ENCODE results near the gene CCDC171.

- RRBS: no CpG with 5 or more reads among the region's 5 CpGs
These were observed 228.4 kb downstream of the KDM4C start for GRCh38 chr9:6986072-6986661.

DNA sequence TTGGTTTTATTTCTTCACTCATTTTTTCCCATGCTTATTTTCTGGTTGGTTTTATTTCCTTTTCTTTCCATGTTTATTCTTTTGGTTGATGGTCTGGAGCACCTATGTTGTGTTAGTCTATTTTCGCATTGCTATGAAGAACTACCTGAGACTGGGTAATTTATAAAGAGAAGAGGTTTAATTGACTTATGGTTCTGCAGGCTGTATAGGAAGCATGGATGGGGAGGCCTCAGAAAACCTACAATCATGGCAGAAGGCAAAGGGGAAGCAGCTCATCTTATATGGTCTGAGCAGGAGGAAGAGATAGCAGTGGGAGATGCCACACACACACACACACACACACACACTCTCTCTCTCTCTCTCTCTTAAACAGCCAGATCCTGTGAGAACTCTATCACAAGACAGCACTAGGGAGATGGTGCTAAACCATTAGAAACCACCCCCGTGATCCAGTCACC is 364.2 kb downstream of the KDM4C start:
- RRBS: no CpG with 5 or more reads among the region's 2 CpGs

DNA sequence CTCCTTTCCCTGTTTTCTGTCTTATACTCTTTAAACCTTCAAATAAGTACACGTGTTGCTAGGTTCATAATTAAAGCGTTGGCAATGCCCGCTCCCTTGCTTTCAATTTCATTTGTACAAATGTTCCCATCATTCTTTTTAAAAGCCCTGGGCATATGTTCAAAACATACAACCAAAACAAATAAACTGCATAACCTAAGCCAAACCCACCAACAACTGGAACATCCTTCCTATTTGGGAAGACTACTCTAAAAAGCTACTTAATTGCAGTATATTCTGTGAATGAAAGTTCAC is 1071.4 kb upstream of the DMAC1 start:
- RRBS: no CpG with 5 or more reads among the region's 3 CpGs

DNA sequence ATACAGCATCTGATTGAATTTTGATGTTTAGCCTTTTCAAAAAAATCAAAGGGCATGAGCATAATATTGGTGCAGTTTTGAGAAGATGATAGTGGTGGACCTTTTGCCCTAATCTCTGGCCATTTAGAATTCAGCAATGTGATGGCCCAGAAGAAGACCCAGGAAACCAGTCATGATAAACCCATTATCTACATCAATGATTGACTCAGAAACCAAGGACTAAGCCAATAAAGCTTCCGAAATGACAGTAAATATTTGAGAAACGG is 1158.7 kb upstream of the DMAC1 start:
- RRBS: no CpG with 5 or more reads among the region's 2 CpGs

DNA sequence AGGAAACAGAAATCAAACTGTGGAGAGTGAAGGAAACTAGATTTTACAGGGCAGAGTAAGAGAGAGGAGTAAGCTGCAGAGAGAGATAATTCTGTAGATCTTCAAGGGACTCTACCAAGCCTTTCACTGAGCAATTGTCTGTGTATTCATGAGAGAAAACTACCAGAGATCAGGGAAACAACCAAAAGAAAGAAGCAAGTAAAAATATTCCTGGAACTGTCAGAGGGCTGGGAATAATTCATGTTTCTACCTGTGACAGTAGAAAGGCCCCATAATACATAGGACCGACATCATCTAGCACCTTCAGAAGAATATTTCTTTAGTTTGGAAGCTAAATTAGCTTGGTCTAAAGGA is 1084.7 kb downstream of the PTPRD start:
- RRBS: no CpG with 5 or more reads among the region's 1 CpG

DNA sequence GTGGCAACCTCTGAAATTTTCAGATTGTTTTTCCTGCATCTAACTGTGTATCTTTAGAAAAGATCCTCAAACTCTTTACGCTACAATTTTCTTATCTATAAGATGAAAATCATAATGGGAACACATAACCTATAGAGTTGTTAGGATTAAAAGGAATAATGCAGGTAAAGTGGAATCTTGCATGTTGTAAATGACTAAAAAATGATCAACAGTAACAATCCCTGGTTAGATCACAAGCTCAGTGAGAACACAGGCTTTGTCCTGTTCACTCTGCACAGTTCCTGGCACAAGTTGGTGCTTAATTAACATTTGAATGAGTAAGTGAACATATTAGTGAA is 159.6 kb downstream of the LURAP1L start:
- RRBS: no CpG with 5 or more reads among the region's 1 CpG

DNA sequence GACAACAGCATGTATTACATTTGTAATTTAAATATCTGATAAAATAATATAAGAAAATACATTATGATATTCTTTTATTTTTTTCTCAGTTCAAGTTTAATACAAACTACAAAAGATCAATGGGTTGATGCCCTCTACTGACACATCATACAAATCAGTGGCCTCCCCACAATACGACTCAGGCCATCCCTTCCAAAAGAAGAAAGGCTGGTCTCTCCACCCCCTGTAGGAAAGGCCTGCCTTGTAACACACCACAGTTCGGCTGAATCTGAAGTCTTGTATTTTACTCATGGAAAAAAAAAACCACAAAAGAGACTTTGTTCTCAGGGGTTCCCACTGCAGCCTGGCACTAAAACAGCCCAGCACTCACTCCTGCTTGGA is 197.6 kb downstream of the LURAP1L start:
- RRBS: no CpG with 5 or more reads among the region's 2 CpGs

GRCh38 chr9:13111915-13112172 is 167.6 kb downstream of the MPDZ start:
- RRBS: no CpG with 5 or more reads among the region's 2 CpGs

DNA sequence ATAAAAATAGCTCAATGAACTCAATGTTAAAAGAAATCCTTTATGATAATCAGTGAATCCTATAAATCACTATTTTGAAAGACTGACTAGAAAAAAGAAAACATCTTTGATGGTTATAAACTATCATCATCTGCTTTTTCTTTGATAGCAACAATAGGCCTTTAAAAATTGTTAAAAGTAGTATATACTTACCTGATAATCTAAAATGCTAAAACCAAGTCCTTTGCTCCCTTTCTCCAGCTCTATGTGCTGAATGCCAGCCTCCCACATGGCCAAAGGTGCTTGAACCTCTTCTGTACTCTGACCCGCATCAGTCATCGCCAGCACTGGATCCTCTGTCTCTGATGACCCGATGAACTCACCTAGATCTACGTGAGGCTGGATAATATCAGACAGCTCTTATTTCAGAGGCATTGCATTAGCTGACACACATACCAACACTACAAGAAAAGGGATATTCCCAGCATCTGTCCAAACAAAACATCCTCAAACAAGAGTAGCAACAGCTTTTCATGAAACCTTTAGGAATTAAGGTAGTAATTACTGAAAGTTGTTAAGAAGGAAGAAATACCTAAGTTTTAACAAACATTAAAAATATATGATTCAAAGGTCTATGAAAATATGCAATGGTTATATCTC is 89.5 kb downstream of the MPDZ start:
- RRBS: no CpG with 5 or more reads among the region's 4 CpGs

GRCh38 chr9:13527594-13527970 is 248.1 kb upstream of the MPDZ start:
- RRBS: no CpG with 5 or more reads among the region's 3 CpGs

DNA sequence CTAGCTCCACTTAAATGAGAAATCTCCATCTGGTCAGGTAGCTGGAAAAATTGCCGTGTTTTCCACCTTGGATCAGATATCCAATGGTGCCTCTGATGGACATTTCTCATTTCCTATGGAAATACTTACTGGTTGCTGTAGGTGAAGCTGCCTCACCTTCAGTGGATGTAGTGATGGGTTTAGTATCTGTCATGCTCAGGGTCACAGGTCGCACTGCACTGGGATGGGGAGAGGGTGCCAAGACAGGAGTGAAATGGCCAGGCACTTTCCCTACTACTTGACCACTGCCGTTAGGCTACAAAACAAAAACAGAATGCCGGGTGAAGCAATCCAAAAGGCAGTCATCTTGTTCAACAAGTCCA is 197.9 kb downstream of the NFIB start:
- RRBS: no CpG with 5 or more reads among the region's 4 CpGs

DNA sequence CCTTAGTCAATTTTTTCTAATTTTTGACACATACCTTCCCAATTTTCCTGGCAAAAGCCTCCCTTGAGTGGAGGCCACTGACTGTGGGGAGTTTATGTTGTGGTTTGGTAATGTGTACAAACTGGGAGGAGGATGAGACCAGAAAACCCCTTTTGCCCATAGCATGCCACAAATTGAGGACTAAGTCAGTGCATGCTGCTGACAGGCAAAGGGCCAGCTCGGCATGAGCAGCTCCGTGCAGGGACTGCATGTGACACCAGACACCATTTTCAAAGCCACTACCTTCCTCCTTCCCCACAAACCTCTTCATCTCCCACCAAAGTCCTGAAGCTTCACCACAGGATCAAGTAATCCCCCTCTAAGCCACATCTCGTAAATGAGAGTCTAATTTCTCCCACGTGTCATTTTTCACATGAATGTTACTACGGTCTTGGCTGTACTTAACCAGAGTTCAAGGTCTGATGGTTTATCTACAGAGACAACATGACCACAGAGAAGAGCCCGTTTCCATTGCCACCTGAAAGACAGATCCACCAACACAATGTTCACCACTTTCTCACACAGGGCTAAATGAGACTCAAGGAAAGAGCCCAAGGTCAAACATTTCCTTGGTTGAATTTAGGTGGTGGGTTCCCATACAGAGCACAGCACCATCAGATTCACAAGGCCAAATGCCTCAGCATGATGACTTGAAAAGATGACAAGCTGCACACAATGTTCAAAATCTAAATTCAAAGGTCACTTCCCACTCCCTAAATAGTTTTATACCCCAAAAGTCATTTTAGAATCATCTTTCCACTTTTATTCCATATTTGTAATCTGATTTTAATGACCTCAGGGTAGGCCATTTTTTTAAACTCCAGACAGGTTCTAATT is 106.4 kb downstream of the NFIB start:
- RRBS: no CpG with 5 or more reads among the region's 6 CpGs

- RRBS: no CpG with 5 or more reads among the region's 6 CpGs
These were observed 5.3 kb downstream of the NFIB start for GRCh38 chr9:14308587-14309159.

GRCh38 chr9:14343710-14344731 is 30.1 kb upstream of the NFIB start:
- RRBS: no CpG with 5 or more reads among the region's 11 CpGs

DNA sequence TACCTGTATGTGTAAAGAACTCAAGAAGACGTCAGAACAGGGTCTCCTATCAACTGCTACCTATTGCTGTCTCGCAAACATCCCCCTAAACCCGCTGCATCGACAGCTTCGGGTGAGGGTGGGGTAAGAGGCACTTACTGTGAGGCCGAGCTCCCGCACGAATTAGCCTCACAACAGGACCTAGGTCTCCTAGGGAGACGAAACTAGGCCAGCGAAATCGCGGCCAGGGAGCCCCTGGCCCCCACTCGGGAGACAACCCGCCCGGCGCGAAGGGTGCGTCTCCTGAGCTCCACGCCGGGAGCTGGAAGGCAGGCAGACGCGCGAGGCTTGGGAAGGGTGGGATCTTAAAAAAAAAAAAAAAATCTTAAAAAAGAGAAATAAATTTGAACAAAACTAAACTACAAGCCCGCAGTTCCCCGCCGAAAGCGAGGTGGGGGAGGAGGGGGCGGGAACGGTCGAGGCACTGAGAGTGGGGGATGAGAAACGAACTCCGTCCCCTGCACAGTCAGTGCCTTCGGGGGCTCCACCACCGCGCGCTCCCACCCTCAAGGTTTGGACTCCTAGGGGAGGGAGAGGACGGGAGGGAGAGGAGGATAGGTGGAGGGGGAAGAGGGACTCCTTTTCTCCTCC is 33.0 kb upstream of the NFIB start:
- RRBS: no CpG with 5 or more reads among the region's 37 CpGs

- RRBS: no CpG with 5 or more reads among the region's 5 CpGs
These were observed 44.7 kb downstream of the ZDHHC21 start for GRCh38 chr9:14648459-14648978.

GRCh38 chr9:15305648-15306797 is 993 bp downstream of the TTC39B start:
- RRBS: 10% methylated on average over 10 of the region's 42 CpGs

DNA sequence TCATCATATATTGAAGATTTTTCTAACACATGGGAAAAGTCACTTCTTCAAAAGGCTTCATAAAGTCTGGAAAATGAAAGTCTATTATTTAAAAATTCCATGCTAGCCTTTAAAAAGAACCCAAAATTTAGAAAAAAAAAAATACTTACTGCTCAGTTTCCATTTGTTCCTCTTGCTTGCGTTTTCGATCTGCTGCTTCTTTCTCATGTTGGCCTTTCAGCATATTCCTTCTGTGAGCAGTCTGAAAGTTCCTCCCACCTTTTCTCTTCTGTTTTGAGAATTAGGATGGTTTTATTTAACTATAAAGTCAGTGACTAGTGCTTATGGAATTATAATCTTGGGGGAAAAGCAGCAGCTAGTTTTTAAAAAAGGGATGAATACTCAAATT is 38.3 kb downstream of the PSIP1 start:
- RRBS: no CpG with 5 or more reads among the region's 2 CpGs

DNA sequence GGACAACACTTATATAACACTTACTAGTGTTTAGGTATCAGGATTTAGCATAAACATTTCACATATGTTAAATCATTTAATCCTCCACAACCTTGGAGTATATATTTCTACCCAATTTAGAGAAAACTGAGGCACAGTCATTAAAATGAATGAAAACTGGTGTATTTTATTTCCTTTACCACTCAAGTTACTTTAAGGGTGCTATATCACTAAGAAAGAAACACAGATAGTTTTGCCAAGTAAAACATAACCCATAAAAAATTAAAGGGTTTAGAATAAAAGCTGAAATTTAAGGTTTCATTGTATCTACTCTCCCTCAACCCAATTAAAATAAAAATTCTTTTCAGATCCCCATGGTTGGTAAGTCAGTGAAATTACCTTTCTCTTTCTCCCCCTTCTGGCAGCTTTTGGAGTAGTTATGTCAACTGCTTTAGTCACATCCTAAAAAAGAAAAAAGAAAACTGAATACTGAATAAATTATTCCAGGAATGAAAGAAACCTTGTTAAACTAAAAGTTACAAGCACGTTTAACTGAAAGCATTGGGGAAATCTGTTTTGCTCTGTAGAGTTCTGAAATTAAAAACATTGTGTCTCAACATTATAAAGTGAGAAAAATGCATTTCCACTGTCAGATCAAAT is 25.0 kb downstream of the PSIP1 start:
- RRBS: no CpG with 5 or more reads among the region's 1 CpG

- RRBS: 1% methylated on average over 10 of the region's 77 CpGs
These were observed at the start of gene CCDC171 for GRCh38 chr9:15552693-15553856. Gene CCDC171 (plus strand): TSS chr9:15553043.

All from aortic smooth muscle cell (primary cell).